Mesenchymal stem cell of Wharton's jelly (primary cell): Measurements from ENCODE around the genes FASTKD3 and CMBL.

DNA sequence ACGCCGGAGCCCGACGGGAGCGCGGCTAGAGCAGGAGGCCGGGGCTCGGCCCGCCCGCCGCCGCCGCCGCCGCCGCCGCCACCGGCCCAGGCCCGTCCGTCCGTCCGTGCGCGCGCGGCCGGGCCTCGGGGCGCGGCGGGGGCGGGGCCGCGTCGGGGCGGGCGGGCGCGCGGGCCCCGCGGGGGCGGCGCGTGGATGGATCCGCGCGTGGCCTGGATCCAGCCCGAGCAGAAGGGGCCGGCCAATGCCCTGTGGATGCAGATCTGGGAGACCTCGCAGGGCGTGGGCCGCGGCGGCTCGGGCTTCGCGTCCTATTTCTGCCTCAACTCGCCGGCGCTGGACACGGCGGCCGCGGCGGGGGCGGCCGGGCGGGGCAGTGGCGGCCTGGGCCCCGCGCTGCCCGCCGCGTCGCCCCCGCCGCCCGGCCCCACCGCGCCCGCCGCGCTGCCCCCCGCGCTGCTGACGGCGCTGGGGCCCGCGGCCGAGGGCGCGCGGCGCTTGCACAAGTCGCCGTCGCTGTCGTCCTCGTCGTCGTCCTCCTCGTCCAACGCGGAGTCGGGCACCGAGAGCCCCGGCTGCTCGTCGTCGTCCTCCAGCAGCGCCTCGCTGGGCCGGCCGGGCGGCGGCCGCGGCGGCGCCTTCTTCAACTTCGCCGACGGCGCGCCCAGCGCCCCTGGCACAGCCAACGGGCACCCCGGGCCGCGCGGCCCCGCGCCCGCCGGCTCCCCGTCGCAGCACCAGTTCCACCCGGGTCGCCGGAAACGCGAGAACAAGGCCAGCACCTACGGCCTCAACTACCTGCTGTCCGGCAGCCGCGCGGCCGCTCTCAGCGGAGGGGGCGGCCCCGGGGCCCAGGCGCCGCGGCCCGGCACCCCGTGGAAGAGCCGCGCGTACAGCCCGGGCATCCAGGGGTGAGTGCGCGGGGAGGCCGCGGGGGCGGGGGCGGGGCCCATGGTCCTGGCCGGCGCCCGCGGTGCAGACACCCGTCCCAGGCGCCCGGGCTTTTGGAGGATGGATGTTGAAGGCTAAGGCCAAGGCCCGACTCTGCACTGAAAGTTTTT, 887 bp downstream of the TENT4A start:
- CAGE, long polyA plus RNA, result no peak

DNA sequence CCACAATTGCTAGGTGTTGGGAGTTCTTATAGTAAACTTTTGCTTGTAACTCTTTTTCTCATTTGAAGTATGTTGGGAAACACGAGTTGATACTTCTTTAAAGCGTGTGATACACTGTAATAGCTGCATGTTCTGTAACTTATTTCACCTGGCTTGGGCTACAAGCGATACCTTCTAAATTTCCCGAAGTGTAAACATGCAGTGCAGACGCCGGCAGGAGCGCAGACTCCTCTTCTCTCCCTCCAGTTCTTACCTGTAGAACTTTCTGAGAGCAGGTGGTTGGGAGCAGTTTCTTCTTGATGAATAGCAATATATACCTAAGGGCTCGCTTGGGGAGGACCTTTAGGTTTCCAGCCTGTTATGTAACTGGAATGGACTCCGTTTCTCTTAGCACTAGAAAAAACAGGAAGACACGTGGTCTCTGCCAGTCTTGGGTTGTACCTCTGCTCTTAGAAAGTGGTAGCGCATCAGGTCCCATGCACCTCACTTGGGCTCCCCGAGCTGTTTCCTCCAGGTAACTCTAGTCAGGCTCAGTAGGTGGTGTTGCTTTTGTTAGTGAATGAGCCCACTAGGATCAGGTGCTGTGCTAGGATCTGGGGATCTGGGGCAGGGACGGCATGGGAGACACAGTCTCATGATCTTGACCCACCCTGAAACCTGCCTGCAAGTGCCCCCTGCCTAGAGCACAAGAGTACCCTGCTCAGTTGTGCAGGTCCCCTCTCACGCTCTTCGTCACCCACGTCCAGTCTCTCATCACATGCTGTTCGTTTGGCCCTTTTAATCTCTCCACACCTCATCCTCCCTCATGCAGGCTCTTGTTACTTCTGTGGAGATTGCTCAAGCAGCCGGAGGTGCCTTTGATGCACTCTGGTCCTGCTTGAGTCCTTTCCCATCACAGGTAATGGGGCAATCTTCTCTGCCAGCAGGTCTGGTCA, 2.7 kb downstream of the TENT4A start:
- CAGE, long polyA plus RNA, result no peak

DNA sequence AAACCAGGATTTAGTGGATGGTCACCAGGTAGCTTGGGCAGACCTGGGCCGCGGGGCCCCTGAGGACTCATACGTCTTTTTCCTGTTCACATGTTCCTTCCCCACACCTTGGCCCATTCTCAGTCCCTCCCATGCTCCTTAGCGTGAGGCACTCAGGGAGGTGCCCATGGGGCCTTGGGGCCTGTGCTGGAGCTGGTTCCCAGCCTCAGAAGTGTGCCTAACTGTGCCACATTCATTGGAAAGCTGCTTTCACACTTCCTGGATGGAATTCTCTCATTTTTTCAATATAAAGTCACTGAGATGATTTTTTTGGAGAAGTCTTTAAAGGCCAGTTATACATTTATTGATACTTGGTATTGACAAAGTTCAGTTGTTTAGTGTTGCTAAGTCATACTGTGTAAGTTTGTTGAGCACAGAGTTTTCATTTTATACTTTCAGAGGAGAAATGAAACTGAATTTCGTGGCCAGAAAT, 23.8 kb downstream of the TENT4A start:
- CAGE, long polyA plus RNA, result no peak

- CAGE, long polyA plus RNA, result no peak
Measured at GRCh38 chr5:6749746-6750625, 36.8 kb downstream of the TENT4A start.

GRCh38 chr5:6754527-6755354, 41.5 kb downstream of the TENT4A start:
- CAGE, long polyA plus RNA, result no peak

DNA sequence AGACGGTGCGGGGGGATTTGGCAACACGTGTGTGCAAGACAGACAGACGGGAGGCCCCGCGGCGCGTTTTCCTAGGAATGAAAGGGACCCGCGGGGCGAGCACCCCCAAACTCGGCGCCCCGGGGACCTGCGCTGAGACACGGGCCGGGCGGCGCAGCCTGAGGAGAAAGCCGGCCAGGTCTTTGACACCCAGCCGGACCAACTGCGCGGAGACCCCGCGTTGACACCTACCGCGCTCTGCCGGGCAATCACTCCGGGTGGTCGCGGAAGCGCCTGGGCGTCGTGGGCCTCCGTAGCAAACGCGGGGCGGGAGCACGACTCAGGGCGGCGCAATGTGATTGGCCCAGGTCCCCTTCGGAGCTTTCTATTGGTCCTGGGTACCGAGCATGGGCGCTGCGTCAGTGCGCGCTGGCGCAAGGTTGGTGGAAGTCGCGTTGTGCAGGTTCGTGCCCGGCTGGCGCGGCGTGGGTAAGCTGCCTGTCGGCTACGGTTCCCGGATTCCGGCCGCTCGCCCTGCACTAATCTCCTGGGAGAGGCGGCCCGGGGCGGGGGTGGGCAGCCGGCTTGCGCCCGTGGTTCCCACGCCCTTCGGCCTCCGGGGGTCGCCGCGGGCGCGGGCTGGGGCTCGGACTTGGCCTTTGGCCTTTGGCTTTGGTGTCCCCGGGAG, at the start of gene FASTKD3:
TSS of gene FASTKD3 (minus strand) at position 284 of the 667 bp plus-strand sequence.
- CAGE, long polyA plus RNA, result no peak

GRCh38 chr5:8242132-8242651, 373.2 kb downstream of the MTRR start:
- CAGE, long polyA plus RNA, result no peak

- CAGE, long polyA plus RNA, result start-site peak on the plus strand at chr5:8457699-8457727, 25 and 33 reads in 2 replicates
Measured at GRCh38 chr5:8457293-8457861, 588.4 kb downstream of the MTRR start.

- CAGE, long polyA plus RNA, result no peak
Measured at GRCh38 chr5:9408721-9409230, 137.1 kb downstream of the SEMA5A start.

- CAGE, long polyA plus RNA, result no peak
Measured at GRCh38 chr5:9545551-9545922, 338 bp downstream of the SEMA5A start.

GRCh38 chr5:10288460-10289298, 19.0 kb downstream of the CMBL start:
- CAGE, long polyA plus RNA, result no peak

GRCh38 chr5:10307310-10308186, at the start of gene CMBL:
CMBL (minus strand) TSS chr5:10307902.
- CAGE, long polyA plus RNA, result start-site peak on the minus strand at chr5:10307753-10307891, 56 and 25 reads in 2 replicates

- CAGE, long polyA plus RNA, result no peak
Measured at GRCh38 chr5:10316027-10316577, 8.4 kb upstream of the CMBL start.

DNA sequence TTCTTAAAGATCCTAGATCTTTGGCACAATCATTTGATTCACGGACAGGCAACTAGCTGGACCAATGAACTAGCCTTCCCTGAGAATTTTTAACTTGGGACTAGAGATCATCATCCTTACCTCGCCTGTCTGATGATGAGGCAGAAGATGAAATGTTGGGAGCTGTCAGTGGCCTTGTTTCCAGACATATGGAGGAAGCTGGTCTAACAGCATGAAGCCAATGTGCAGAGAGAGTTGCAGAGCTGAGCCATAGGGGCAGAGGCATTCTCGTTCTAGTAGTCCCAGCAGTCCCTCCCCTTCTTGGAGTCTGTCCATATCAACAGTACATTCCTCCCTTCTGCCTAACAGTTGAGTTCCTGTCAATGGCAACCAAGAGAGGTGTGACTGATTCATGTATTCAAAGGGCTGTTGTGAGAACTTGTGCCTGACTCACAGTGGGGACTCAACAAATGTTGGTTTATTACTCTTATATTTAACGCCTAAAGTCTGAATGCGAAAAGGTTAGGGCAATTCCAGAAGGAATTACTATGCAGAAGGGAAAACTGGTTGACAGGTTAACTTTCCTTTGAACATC, 2.0 kb upstream of the MARCHF6 start:
- CAGE, long polyA plus RNA, result no peak

DNA sequence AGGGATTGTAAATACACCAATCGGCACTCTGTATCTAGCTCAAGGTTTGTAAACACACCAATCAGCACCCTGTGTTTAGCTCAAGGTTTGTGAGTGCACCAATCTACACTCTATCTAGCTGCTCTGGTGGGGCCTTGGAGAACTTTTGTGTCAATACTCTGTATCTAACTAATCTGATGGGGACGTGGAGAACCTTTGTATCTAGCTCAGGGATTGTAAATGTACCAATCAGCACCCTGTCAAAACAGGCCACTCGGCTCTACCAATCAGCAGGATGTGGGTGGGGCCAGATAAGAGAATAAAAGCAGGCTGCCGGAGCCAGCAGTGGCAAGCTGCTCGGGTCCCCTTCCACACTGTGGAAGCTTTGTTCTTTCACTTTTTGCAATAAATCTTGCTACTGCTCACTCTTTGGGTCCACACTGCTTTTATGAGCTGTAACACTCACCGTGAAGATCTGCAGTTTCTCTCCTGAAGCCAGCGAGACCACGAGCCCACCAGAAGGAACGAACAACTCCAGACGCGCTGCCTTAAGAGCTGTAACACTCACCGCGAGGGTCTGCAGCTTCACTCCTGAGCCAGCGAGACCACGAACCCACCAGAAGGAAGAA, 22.4 kb downstream of the MARCHF6 start:
- CAGE, long polyA plus RNA, result no peak

- CAGE, long polyA plus RNA, result no peak
Measured at GRCh38 chr5:10376688-10377564, 23.4 kb downstream of the MARCHF6 start.

DNA sequence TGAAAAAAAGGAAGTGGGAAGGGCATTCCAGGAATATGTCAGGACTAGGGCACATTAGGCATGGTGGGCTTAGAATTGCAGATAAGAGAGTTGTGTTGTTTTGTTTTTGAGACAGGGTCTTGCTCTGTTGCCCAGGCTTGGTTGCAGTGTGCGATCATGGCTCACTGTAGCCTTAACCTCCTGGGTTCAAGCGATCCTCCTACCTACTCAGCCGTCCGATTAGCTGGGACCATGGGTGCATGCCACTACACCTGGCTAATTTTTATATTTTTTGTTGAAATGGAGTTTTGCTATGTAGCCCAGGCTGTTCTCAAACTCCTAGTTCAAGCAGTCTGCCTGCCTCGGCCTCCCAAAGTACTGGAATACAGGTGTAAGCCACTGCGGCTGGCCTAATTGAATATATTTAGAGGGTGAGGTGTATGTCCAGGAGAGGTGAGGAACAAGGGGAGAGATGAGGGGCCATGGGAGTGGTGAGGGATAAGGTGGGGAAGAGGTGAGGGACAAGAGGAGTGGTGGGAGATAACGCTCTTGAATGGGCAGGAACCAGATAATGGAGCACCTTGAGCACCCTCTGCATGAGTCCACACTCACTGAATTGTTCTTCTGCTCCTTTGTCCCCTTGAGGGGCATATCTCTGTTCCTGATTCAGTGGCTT, 29.1 kb upstream of the ROPN1L start:
- CAGE, long polyA plus RNA, result no peak

DNA sequence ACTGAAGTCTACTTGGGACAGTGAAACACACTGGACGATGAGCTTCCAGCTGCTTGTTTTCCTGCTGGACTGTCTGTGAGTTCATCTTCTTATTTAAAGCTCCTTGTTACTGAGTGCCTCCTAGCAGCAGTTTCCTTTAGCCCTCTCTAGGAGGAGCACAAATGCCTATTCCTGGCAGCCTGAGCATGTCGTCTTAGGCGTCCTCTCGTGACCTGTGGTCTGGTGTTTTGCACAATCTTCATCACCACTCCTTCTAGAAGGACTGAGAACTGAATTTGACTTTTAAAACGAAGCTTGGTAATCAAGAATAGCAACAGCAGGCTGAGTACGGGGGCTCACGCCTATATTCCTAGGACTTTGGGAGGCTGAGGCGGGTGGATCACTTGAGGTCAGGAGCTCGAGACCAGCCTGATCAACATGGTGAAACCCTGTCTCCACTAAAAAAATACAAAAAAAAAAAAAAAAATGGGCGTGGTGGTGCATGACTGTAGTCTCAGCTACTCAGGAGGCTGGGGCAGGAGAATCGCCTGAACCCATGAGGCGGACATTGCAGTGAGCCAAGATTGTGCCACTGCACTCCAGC, 44.0 kb downstream of the ANKRD33B start:
- CAGE, long polyA plus RNA, result no peak

- CAGE, long polyA plus RNA, result no peak
Measured at GRCh38 chr5:10627147-10628316, 63.7 kb downstream of the ANKRD33B start.

DNA sequence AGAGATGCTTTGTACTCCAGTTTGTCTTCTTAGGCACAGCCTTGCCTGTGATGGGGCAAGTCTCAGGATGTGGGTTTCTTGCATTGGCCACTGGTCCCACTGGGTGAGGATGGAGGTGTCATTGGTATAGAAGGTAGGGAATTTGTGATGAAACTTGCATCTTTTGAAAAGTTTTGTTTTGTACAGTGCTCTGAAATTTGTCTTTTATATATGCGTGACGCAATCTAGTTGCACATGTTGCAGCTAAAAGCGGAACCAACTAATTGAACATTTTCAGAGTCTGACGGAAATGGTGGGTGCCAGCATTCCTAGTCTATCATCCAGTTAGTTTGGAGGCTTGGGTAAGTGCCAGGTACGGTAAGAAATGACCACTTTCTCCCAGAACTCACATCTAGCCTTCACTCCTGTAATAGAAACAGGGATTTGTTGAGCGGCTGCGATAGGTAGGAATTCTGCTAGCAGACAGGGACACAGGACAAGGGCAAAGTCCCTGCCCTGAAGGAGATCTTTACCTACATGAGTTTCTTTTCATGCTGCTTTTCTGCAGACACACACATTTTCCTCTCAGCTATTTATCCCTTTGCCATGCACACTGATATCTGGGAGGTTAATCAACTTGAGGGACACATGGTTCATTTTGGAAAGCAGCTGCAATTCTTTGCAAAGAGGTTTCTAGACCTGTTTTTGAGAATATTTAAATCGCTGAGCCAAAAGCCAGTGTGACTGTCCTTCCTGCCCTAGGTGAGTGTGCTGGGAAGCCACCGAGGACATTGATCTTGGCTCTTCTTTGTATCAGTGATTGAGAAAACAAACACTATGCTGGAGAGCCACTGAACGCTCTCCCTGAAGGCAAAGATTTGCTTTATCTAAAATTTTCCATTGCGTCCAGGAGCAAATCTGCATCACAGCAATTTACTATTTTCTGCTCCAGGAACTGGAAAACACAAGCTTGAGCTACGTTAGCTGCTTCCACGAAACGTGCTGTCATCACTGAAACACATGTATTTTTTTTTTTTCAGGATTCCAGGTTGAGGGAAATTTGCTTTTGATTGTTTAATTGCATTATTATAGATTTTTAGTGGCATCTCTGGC, 89.7 kb downstream of the DAP start:
- CAGE, long polyA plus RNA, result no peak